Measurements from ENCODE around the gene GPAM.

GRCh38 chr10:110698339-110699060, 54.4 kb downstream of the RBM20 start:
- PRO-cap, 6 experiments = peak in 5 of 6 experiments; most common plus-strand start chr10:110698873 (in 2); most common minus-strand start chr10:110698736 (in 2)
- RAMPAGE, long total RNA, 2 experiments = no peak in any of the 2 experiments
- RRBS = no CpG with 5 or more reads among the region's 6 CpGs

DNA sequence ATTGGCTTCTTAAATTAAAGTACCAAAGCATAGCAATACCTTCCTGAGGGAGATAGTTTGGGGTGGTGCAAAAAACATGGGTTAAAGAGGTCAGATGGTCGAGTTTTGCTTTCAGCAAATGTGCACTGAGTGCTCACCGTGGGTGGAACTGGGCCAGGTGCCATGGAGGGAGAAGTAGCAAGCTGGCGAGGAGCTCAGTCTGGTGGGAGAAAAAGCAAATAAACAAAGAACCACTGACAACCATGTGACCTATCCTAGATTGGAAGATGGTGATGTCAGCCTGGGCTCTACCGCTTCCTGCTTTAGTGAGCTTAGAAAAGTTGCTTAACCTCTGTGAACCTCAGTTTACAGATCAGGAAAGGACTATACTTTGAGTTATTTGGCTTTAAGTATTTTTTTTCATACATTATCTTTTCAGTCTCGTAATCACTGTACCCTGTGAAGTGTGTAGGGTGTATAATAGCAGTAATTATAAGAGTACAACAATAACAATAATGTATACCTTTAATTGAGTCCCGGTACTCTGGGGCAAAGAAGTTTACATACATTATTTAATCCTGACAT, 69.1 kb upstream of the PDCD4 start:
- PRO-cap, 6 experiments = peak in 3 of 6 experiments; most common plus-strand start position 343 of the sequence (in 2); most common minus-strand start position 150 of the sequence (in 2)
- RAMPAGE, long total RNA, 2 experiments = no peak in any of the 2 experiments
- RRBS = no CpG with 5 or more reads among the region's 6 CpGs

DNA sequence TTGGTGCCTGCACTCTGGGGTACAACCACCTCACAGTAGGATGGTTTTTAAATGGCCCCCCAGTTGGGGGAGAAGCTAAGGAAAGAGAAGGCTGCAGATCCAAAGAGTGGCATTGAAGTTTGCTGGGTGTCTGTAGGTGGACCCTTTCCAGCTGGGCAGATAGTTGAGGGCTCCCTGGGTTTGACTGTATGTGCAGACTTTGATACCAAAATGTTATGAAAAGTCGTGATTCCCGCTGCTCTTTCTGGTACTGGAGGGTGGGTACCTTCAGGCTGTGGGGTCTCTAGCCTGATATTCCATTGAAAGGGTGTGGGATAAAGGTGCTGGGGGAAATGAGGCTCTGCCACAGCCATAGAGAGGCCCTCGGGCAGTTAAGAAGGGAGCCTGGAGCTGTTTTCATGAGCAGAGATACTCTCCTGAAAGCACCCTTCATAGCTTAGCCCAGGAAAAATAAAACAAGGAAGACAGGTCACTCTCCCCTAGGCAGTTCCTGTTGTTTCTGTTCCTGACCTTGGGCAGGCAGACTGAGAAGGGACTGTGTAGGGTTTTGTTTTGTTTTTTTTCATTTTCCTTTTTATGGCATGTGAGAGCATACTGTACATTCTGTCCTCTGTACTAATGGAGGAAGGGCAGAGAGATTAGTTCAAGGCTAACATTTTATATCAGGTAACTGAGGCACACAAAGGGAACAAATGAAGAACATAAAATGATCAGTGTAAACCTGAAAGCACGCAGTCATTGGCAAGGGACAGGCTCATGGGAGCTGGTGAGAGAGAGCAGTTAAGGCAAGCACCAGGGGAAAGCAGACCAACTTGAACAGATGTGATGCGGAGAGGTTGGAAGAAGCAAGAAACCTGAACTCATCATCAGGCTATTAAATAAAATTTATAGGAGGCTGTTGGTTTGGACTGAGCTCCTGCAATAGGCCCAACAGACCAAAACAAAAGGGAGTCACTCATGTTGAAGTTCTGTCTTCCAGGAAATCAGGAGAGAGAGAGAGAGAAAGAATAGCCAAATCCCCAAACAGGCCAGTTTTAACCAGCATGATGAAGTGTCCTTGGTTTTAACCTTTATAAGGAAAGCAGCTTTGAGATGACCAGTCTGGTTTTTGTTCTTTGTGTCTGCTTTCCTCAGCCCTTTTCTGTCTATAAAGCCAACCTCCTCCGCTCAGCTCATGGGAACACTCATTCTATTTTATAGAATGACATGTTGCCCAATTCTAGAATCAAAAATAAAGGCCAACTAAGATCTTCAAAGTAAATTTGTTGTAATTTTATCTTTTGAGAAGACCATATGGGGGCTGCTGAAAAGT, 34.3 kb upstream of the PDCD4 start:
- PRO-cap, 6 experiments = peak in 1 of 6 experiments; most common plus-strand start position 779 of the sequence (in 1); most common minus-strand start position 501 of the sequence (in 1)
- RAMPAGE, long total RNA, 2 experiments = start-site peak on the plus strand in 1 of 2 experiments, centred at positions 364 to 825 of the sequence, 33 to 367 reads per replicate
- RRBS = no CpG with 5 or more reads among the region's 6 CpGs

- PRO-cap, 6 experiments = no peak in any of the 6 experiments
- RAMPAGE, long total RNA, 2 experiments = no peak in any of the 2 experiments
- RRBS = no CpG with 5 or more reads among the region's 11 CpGs
Measured at GRCh38 chr10:110884095-110885007, 12.6 kb downstream of the PDCD4 start.

- PRO-cap, 6 experiments = no peak in any of the 6 experiments
- RAMPAGE, long total RNA, 2 experiments = no peak in any of the 2 experiments
- RRBS = no CpG with 5 or more reads among the region's 3 CpGs
Measured at GRCh38 chr10:110946040-110947046, 26.9 kb downstream of the SHOC2 start.

GRCh38 chr10:112183456-112184309, at the start of gene GPAM:
Gene GPAM (minus strand): TSS chr10:112183765.
- PRO-cap, 6 experiments = peak in 6 of 6 experiments; most common plus-strand start chr10:112183818 (in 6); most common minus-strand start chr10:112183748 (in 4)
- RAMPAGE, long total RNA, 2 experiments = start-site peak on the minus strand in 2 of 2 experiments, at chr10:112183727-112183746 at its widest, 89 to 92 reads per replicate
- RRBS = 1% methylated on average over 14 of the region's 43 CpGs

DNA sequence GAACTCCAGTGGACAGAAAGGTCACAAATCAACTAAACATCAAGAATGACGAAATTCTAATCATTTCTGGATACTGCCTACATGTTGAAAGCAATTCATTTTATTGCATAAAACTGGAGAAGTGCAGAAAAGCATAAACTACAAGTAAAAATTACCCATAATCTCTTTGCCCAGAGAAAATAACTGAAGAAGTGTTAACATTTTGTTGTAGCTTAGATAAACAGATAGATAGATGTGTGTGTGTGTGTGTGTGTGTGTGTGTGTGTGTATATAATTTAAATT, 17.2 kb upstream of the TECTB start:
- PRO-cap, 6 experiments = no peak in any of the 6 experiments
- RAMPAGE, long total RNA, 2 experiments = no peak in any of the 2 experiments
- RRBS = no CpG with 5 or more reads among the region's 1 CpG

- PRO-cap, 6 experiments = no peak in any of the 6 experiments
- RAMPAGE, long total RNA, 2 experiments = no peak in any of the 2 experiments
- RRBS = no CpG with 5 or more reads among the region's 4 CpGs
Measured at GRCh38 chr10:112271916-112272413, 11.2 kb upstream of the TECTB start.

GRCh38 chr10:112333171-112333890, 40.6 kb upstream of the ACSL5 start:
- PRO-cap, 6 experiments = no peak in any of the 6 experiments
- RAMPAGE, long total RNA, 2 experiments = no peak in any of the 2 experiments
- RRBS = no CpG with 5 or more reads among the region's 7 CpGs

DNA sequence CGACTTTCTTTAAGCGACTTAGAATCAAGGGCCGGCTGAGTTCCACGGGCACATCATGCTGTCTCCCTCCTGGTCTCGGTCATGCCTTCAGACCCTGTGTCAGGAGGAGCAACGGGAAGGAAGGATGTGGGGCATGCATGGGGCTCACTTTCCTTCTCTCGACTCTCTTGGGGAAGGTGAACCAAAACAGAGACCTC, 2.5 kb downstream of the ACSL5 start:
- PRO-cap, 6 experiments = no peak in any of the 6 experiments
- RAMPAGE, long total RNA, 2 experiments = no peak in any of the 2 experiments
- RRBS = no CpG with 5 or more reads among the region's 7 CpGs

DNA sequence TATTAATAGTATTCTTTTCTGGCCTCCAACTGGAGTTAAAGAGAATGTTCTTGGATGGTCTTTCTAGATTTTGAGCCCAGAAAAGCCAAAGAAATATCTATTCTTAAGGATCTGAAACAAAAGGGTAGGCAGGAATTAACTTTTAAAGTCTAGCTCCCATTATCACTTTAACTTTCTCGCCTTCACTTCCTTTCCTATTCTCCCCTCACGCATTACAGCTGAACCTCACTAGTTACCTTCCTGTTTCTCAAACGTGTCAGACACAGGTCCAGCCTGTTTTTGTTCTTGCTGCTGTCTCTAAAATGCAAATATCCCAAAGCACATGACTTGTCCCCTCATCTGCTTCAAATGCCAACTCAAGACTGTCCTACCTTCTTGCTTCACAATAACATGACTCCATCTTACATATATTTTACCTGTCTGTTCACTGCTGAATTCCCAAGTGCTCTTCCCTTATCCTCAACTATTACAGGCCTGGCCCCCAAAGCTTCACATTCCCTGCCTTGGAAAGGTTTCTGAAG, 17.6 kb downstream of the ZDHHC6 start:
- PRO-cap, 6 experiments = no peak in any of the 6 experiments
- RAMPAGE, long total RNA, 2 experiments = no peak in any of the 2 experiments
- RRBS = no CpG with 5 or more reads among the region's 3 CpGs

- PRO-cap, 6 experiments = no peak in any of the 6 experiments
- RAMPAGE, long total RNA, 2 experiments = no peak in any of the 2 experiments
- RRBS = 67% methylated on average over 4 of the region's 15 CpGs
Measured at GRCh38 chr10:112429583-112430210, 17.0 kb downstream of the ZDHHC6 start.

GRCh38 chr10:112678379-112679025, 231.5 kb downstream of the VTI1A start:
- PRO-cap, 6 experiments = no peak in any of the 6 experiments
- RAMPAGE, long total RNA, 2 experiments = no peak in any of the 2 experiments
- RRBS = no CpG with 5 or more reads among the region's 9 CpGs

- PRO-cap, 6 experiments = no peak in any of the 6 experiments
- RAMPAGE, long total RNA, 2 experiments = no peak in any of the 2 experiments
- RRBS = no CpG with 5 or more reads among the region's 11 CpGs
Measured at GRCh38 chr10:112757242-112757767, 192.7 kb upstream of the TCF7L2 start.

DNA sequence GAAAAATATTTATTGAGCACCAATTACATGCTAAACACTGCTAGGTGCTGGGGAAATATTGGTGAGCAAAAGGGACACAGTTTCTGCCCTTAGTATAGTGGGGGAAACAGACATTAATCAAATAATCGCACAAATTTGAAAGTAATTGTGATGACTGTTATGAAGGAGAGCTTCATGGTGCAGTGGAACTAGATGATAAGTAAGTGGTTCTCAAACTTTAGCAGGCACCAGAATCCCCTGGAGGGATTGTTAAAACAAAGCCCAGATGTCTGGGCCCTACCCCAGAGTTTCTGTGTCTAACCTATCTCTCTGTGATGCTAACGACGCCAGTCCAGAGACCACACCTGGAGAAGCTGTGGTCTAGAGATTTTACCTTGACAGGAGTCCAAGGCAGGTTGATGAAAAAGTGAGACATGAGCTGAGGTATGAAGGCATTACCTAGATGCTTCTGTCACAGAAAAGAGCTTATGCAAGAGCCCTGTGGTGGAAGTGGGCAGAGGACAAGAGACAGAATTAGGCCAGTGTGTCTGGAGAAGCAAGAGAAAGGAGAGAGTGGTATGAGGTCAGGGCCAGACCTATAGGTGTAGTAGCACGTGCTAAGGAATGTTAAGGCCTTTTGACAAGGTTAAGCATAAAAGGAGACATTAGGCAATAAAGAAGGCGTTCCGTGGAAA, 184.4 kb upstream of the TCF7L2 start:
- PRO-cap, 6 experiments = no peak in any of the 6 experiments
- RAMPAGE, long total RNA, 2 experiments = no peak in any of the 2 experiments
- RRBS = no CpG with 5 or more reads among the region's 6 CpGs

DNA sequence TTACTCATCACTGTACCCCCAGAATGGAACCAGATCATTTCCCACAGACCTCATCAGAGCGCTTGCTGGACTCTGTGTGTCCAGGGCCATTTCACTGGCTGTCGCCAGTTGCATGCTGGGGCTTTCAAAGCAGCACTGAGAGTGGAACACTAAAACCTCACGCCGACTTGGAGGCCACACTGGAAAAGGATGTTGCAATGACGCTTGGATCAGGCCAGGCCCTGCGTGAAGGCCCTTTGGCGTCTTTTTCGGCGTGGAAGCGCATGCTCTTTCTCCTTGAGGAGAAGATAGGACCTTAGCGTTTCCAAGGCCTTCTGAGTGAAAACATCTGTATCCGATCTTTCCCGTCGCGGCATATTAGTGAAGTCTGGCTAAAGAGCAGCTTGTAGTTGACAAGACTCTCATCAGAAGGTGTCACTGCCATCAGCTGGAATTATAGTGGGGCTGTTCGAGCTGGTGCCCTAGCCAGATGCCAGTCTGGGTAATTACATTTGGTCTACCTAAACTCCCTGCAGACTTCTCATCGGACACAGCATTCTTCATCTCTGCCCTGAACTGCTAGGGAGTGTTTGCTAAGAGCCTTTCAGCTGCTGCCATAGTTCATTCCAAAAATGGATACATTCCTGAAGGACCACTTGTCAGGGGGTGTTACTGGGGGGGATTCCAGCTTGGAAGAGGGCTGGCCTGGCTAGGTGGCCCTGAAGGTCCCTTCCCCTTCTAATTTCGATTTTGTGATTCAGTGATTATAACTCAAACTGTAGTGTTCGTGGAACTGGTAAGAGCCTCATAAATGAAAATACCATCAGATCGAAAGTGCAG, 167.7 kb upstream of the TCF7L2 start:
- PRO-cap, 6 experiments = peak in 2 of 6 experiments; most common plus-strand start position 355 of the sequence (in 2)
- RAMPAGE, long total RNA, 2 experiments = no peak in any of the 2 experiments
- RRBS = no CpG with 5 or more reads among the region's 20 CpGs

DNA sequence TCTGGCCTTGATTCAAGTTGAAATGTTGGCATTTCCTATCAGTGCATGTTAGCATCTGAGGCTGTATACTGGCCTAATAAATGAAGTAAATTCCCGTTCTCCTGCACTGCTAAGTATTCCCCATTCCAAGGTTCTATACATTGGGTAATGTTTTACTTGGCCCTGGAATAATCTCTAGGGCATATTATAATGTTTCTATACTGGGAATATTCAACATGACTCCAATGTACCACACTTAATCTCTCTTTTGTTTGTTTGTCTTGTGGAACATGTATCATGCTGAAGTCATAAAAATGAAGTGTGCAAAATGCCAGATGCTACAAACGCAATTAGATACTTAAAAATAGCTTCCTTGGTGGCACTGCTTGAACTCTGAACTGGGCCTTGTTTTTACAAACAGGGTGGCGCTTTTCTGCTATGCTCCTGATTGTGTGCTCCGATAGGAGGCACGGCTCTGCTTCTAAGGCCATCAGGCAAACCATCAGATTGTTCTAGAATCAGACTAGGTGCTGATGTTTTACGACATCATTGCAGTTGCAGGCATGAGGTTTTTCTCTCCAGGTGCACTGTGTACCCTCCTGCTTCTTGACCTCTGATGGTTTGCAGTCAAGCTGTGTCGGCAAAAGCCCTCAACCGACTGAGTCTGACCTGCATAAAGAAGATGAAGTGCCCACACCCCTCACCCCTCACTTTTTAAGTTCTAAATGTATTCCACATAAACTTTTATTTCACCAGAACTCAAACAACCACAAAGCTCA, 156.6 kb upstream of the TCF7L2 start:
- PRO-cap, 6 experiments = no peak in any of the 6 experiments
- RAMPAGE, long total RNA, 2 experiments = no peak in any of the 2 experiments
- RRBS = no CpG with 5 or more reads among the region's 8 CpGs

DNA sequence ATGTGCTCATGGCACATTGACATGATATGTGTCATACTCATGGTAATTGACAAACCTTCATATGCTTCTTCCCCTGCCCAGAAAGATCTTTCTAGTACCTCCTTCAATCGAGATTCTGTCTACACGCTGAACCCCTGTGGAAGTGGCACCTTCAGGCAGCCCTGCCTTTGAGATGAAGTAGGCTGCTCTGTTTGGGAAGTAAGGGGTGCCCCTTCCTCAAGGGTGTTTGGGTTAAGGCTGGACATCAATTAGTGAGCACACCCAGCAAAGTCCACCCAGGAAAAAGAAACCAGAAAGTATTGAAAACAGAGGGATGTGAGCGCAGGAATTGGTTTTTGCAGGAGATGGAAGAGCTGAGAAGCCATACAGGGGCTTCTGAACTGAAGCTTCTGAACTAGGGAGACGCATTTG, 98.7 kb upstream of the TCF7L2 start:
- PRO-cap, 6 experiments = no peak in any of the 6 experiments
- RAMPAGE, long total RNA, 2 experiments = no peak in any of the 2 experiments
- RRBS = no CpG with 5 or more reads among the region's 4 CpGs

DNA sequence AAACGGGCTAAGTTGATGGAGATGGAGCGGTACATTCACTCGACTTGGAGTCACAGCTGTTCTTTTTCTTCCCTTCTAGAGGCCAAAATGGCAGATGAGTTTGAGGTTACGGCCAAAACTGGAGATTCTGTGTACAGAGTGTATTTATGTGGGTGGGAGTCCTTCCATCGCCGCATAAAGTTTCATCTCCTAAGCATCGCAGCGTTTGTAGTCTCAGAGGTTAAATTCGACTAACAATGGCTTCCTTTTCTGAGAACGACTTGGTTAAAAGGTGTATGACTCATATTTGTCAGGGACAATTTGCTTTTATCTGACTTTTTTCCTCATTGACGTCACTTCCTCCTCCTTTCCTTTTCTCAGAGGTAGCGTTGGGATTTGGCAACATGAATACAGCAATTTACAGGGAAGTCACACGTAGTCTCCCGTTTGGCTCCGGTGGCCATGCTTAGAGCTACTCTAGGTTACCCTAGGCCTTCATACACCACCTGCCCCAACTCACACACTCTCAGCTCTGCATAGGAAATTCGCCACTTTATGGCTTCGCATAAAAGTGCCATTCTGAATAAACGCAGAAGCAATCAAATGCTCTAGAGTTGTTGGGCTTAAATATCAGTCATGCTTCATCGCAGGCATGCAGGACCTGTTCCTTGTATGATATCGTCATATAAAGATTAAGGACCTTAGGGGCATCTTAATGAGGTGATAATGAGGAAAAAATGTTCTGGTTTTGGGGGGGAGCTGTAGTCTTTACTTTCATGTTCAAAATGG, 37.5 kb upstream of the TCF7L2 start:
- PRO-cap, 6 experiments = peak in 1 of 6 experiments; most common plus-strand start position 384 of the sequence (in 1)
- RAMPAGE, long total RNA, 2 experiments = no peak in any of the 2 experiments
- RRBS = no CpG with 5 or more reads among the region's 20 CpGs

GRCh38 chr10:112916069-112916509, 34.0 kb upstream of the TCF7L2 start:
- PRO-cap, 6 experiments = no peak in any of the 6 experiments
- RAMPAGE, long total RNA, 2 experiments = no peak in any of the 2 experiments
- RRBS = no CpG with 5 or more reads among the region's 4 CpGs